ENCODE measurements around the gene KLHL29.

DNA sequence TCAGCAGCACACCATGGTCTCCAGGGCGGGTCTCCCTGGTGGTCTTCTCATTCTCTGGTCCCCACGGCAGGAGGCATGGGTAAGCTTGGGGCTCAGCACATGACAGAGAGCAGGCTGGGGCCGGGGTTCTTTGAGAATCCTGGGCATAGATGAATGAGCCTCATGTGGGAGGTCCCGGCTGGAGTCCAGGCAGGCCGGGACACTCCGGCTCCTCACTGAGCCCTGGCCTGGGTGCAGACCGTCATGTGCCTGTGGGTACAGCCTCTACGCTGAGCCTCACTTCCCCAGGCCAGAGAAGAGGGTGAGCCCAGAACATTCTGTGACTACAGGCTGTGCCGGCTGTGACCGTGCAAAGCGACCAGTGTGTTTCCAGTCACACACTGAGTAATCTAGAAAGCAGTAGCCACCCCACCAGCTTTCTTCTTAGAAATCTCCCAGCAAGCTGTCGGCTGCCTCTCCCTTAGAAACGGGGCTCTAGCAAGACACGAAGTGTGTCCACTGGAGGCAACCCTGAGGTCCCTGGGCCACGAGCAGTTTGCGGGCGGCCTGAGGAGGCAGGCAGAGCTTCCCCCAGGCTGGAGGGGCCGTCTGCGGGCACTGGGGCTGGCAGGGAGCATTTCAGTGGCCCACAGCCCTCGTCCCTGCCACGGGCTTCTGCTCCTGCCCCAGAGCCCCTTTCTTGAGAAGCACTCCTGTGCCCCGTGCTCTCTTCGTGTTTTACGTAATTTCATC lies 93.2 kb downstream of the RHOB start:
- PRO-cap: no peak

- PRO-cap: no peak
Measured at GRCh38 chr2:20574495-20575494, 76.1 kb downstream of the HS1BP3 start.

DNA sequence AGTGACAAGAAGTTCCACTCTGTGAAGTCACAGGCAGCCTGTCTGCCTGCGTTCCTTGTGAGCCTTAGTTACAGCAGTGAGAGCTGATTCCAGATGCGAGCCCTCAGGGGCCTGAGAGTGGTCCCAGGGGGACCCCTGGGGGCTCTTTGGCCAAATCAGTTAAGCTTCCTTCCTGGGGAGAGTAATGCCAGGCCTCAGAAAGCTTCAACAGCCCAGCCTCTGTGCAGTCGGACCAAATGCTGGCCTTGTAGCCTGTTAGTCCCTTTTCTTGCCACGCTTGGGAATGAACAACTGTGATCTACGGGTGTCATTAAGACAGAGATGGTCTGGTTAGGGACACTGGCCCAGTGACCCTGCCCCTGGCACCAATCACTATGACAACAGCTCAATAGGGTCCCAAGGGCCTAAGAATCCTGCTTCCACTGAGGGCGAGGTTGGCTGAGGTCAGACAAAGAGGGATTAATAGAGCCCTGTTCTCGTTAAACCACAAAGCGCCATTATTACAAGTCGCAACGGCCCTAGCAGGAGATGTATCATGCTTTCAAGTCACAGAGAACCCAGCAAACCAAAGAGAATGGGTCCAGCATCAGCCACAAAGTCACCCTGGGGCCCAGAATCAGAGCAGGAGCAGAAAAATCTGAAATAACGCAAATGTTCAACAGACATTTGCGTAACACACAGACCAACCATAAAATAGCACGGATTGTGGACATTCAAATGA lies 50.9 kb downstream of the HS1BP3 start:
- PRO-cap: no peak

- PRO-cap: no peak
Measured at GRCh38 chr2:20616822-20617843, 33.8 kb downstream of the HS1BP3 start.

DNA sequence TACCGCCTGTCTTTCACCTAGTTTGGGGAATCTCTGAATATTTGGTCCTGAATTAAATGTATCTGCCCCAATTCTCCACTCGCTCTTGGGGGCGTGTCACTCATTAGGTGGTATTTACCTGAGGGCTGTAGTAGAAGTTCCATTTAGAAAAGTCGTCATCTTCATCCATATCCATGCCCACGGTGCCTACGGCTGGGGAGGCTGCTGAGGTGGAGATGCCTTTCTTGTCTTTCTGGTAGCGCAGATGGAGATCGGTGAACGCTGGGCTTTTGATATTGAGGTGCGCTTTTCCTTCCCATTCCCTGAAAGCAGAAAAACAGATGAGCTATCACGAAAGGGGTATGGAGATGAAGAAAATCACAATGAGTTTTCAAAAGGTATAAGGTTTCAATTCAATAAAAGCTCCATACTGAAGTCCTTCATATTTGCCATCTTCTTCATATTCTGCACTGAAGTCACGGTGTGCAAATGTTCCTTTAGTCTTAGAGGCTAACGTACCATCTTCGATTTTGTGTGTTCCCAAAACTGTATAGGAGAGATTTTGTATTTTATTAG lies 39.6 kb downstream of the APOB start:
- PRO-cap: no peak

GRCh38 chr2:21019264-21019670 lies 24.6 kb downstream of the APOB start:
- PRO-cap: no peak

DNA sequence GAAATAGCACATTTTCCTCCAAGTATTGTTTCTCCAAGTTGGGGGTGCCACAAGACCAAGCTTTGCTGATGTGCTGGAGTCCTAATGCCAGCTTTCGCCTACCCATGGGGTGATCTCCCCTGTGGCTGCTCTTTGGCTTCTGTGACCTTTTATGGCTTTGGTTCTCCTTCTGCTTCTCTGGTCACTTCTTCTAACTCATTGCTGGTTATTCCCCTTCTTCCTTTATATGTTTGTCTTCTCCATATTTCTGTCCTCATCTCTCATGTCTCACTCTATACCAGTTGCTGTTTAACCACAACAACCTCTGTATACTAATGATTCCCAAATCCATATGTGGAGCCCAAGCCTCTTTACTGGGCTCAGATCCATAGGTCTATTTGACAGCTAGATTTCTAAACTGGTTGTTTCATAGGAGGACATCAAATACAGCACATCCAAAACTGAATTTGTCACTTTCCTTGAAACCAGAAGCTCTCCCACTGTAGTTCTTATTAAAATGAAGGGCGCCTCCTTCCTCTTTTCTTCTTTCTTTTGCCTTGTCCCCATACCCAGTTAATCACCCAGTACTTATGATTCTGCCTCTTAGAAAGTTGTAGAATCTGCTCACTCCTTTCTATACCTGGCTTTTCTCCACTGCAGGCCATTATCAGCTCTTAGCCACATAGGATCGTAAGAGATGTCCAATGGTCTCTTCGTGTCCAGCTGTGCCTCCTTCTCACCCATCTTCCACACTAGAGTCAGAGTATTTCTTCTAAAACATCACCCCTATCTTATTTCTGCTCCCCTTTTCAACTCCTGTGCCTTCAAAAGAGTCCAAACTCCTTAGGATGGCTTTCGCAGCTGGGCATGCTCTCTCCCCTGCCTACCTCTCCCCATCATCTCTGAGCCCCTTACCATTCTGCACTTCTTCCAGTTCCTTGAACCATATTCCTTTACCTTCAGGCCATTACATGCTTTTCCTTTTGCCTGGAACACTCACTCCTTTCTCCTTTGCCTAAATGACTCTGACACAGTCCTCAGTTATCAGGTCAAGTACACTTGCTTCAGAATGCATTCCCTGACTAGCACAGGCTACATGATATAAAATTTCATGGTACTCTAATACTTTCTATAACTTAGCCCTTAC lies 22.8 kb downstream of the APOB start:
- PRO-cap: no peak

GRCh38 chr2:21099223-21099872 lies 24.4 kb upstream of the TDRD15 start:
- PRO-cap: no peak

- PRO-cap: no peak
Measured at GRCh38 chr2:21330695-21331540, 207.2 kb downstream of the TDRD15 start.

GRCh38 chr2:21423292-21423660 lies 299.5 kb downstream of the TDRD15 start:
- PRO-cap: no peak

GRCh38 chr2:23208910-23209405 lies 176.0 kb upstream of the KLHL29 start:
- PRO-cap: no peak

DNA sequence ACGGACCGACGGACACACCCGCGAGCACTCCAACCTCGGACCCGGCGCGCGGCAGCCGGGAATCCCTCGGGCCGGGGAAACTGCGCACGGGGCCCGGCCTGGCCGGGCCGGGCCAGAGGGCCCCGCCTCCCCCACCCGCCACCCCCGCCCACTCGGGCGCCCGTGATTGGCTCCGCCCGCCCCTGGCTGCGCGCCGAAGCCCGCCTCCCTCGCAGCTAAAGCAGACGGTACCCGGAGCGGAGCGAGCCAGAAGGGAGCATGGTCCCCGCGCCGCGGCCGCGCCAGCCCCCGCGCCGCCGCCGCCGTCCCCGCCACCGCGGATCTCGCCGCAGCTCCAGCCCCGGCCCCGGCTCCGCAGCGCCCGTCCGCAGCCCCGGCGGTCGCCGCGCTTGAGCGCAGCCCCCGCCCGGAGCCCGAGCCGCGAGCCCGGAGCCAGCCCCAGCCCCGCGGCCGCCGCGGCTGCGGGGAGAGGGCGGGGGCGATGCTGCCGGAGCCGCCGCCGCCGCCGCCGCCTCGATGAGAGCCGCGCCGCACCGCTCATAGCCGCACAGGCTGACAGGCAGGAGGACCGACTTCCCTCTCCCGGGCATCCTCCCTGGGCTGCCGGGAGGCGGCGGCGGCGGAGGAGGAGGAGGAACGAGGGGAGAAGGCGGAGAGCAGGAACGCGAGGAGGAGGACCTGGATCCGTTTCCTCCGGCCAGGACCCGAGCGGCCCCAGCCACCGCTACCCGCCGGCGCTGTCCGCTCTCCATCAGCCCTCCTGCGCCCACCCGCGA lies at the start of gene KLHL29:
Gene KLHL29, plus strand, starts transcription at position 223 of the 776 bp plus-strand sequence.
- PRO-cap: no peak

- PRO-cap: no peak
Measured at GRCh38 chr2:23499652-23500374, 114.8 kb downstream of the KLHL29 start.

DNA sequence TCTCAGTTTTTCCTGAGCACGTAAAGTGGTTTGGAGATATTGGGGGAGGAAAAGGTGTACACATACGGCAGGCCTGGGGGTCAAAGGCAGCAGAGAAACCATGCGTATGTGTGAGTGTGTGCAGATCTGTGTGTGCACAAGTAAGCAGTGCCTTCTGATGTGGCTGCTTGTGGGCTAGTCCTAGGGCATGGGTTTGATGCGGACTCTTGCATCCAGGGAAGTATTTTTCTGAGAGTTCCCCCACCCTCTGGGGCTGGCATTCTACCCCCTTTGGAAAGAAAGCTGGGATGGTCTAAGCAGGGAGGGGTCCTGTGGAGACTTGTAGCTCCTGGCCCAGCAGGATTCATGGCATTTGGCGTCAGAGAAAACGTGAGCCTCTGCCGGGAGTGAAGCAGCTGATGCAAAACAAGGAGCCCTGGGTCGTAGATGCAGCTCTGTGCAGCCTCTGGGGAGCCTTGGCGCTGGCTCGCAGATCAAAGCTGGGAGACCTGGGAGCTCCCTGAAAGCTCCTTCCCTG lies 148.2 kb downstream of the KLHL29 start:
- PRO-cap: no peak

- PRO-cap: no peak
Measured at GRCh38 chr2:23885644-23886169, 41.2 kb downstream of the ATAD2B start.

DNA sequence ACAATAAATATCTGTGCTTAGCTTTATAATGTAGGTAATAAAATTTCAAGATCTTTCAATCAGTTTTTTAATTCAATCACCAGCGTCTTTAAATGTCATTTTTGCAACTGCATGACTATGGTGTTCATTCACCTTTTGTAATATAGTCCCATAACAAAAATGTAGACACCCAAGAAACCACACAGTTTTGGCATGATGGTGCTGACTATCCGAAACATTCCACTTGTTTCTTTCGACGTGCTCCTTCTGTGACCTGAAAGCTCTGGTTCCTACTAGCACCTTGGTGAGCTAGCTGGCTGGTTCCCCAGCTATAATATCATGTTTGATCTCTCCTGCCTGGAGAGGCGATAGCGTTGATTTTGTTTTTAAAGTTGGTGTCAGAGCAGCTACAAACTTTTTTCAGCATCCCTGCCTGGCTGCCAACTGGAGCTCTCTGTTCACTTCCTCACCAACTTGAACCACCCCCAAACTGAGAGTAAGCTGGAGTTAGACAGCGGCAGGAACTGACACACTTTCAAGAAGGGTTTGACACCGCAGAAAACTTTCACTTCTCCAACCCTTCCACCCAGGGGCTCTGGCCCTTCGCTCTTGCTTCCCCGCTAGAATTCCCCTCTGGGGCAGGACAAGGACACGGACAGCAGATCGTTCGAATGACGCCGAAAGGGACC lies 1.1 kb downstream of the ATAD2B start:
- PRO-cap: bidirectional peak, plus-strand start at position 602 of the sequence, minus-strand start at position 471 of the sequence

- PRO-cap: no peak
Measured at GRCh38 chr2:23927796-23928240, 895 bp upstream of the ATAD2B start.

DNA sequence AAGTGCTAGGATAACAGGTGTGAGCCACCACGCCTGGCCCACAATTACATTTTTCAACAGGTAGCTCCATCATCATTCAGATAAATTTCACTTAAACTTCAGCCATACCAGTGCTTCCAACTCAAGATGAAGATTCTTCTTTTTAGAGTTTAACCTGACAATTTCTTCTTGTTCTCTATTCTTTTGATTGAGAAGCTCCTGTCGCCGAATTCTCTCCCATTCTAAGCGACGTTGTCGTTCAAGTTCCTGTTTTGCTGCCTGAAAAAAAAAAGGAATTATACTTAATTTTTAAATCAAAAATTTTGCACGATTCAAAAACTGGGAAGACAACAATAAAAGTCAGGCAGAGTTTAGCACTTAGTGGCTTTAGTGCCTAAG lies 61.8 kb downstream of the ITSN2 start:
- PRO-cap: no peak

- PRO-cap: no peak
Measured at GRCh38 chr2:24542973-24543800, 52.1 kb downstream of the NCOA1 start.

DNA sequence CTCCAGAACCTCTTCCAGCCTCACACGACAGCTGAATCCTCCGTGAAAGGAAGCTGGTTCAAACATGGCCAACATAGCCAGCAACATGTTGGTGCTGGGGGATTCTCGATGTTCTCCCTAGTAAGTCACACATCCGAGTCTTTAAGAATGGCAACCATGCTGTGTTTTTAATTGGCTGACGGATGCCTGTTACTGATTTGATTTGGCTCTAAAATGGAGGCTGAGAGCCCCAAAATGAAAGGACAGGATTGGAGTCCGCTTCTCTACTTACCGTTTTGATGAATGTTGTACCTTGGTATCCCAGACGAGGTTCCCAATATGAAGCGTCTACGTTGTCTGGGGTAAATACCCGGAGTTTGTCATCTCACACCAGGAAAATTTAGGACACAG lies 63.6 kb downstream of the NCOA1 start:
- PRO-cap: no peak